ENCODE data around the genes CES5A and MT4.

- RRBS, result no CpG with 5 or more reads among the region's 17 CpGs
Observed at GRCh38 chr16:54342158-54342836, 55.7 kb upstream of the IRX3 start.

- RRBS, result no CpG with 5 or more reads among the region's 19 CpGs
Observed at GRCh38 chr16:54430186-54431066, 143.8 kb upstream of the IRX3 start.

GRCh38 chr16:54457025-54457372 is 170.4 kb upstream of the IRX3 start:
- RRBS, result no CpG with 5 or more reads among the region's 10 CpGs

GRCh38 chr16:55297013-55297580 is 26.9 kb upstream of the IRX6 start:
- RRBS, result no CpG with 5 or more reads among the region's 8 CpGs

GRCh38 chr16:55331047-55331504 is 7.1 kb downstream of the IRX6 start:
- RRBS, result 17% methylated on average over 5 of the region's 29 CpGs

DNA sequence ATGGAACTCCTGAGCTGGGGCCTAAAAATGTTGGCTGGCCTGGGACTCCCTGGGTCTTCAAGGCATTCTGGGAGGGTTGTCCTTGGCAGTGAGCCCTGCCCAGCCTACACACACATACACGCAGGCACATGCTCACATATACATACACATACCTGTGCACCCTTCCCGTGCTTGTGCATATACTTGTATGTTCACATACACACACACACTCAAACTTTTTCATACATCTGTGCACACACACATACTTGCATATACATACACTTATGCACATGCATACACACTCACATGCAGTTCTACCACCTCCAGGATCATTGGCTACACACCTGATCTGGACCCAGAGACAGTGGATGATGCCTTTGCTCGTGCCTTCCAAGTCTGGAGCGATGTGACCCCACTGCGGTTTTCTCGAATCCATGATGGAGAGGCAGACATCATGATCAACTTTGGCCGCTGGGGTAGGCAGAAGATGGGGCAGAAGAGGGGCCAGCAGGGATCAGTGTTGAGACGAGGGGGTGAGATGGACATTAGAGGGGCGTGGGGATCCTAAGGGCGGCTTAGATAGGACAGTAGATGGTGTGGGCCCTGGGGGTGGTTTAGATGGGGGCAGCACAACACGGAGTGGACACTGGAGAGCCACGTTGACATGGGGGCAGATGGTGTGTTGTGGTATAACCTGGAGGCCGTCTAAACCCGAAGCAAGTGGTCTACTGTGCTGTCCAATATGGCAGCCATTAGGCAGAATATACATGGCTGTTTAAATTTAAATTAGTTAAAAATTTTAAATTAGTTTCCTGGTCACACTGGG is 4.9 kb downstream of the MMP2 start:
- RRBS, result no CpG with 5 or more reads among the region's 14 CpGs

- RRBS, result no CpG with 5 or more reads among the region's 7 CpGs
Observed at GRCh38 chr16:55835975-55836744, 3.3 kb upstream of the CES1 start.

DNA sequence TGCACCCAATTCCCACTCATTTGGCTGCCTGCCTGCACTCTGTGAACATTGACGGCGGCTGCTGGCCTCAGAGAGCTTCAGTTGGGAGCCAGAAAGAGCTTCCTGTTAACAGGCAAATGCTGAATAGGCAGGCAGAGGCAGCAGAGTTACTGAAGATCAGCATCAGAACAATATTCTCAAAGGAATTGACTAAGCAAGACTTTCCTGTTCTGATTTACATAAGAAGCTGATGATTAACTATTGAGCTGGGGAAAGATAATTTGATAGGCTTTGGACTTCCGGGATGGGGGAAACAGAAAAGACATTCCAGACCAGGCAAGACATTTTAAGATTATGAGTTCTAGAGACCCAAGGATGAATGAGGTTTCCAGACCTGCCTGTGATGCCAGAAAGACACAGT is at the start of gene CES5A:
CES5A (minus strand) TSS at position 172 of the 400 bp plus-strand sequence.
- RRBS, result no CpG with 5 or more reads among the region's 3 CpGs

DNA sequence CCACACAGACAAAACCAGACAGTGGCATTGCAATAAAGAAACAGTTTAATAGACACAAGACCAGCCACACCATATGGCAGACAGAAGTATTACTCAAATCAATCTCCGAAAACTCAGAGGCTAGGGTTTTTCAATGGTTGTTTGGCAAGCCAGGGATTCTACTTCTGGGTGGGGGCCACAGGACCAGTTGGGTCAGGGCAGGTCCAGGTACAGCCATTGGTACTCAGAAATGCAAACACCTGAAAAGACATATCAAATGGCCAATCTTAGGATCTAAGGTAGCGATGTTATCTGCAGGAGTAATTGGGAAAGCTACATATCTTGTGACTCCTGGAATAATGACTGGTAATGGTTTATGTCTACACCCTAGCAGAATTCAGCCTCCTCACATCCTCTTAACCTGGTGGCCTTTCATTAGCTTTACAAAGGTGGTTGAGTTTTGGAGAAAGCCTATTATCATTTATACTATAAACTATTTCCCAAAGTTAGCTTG is 40.8 kb upstream of the CES5A start:
- RRBS, result no CpG with 5 or more reads among the region's 2 CpGs

GRCh38 chr16:56163076-56163464 is 28.2 kb upstream of the GNAO1 start:
- RRBS, result no CpG with 5 or more reads among the region's 1 CpG

DNA sequence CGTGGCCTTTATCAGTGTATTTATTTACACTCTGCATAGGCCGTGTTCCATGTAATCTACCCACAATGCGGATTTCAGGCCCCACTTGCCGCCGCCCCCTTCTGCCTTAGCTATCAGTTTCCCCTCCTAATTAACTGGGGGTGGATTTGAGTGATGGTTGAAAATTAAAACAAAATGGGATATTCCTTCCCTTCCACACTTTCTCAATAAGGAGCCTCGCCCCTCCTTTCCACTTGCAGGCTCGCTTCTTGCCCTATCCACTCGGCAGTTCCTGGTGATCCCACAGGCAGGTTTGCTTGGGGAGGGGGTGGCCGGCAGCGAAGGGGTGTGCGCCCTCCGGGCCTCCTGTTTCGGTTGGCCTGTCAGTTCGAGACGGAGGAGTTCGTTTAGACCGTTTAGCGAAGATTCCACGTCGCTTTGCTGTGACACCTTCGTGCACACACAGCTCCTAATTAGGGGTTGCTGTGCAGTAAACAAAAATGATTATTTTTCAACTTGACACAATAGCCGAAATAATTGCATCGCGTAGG is 2.2 kb downstream of the GNAO1 start:
- RRBS, result no CpG with 5 or more reads among the region's 24 CpGs

- RRBS, result no CpG with 5 or more reads among the region's 47 CpGs
Observed at GRCh38 chr16:56193957-56194725, 2.9 kb downstream of the GNAO1 start.

DNA sequence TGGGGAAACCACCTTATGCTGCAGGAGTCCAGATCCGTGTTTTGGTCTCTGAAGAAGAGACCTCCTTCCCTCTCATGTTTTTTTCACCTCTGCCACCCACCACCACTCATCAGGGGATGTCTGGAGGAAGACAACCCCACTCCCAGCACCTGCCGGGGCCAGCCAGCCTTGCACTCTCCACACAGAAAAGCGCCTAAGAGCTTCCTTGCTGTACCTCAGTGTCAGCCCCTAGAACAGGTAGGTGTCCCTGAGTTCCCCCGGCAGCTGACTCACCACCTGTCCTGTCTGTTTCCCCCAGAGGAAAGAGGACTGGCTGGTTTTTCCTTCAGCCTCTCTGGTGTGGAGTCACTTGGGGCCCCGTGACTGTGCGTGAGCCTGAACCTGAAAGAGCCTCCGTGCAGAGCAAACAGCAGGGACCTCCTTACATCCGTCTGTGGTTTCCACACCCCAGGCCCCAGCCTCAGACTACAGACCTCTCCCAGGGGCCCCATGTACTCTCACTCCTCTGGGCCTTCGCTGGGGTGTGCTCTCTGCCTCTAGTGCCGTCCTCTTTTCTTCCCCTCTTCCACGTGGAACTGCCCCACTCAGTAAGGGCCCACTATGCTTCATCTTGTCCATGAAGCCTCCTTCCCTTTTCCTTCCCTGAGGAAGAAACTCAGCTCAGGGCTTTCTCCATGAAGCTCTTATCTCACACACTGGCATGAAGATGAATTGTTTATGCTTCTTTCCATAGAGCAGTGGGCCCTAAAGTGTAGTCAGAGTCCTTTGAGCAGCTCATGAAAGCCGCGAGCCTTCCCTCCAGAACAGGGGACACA is 87.9 kb downstream of the GNAO1 start:
- RRBS, result no CpG with 5 or more reads among the region's 13 CpGs

DNA sequence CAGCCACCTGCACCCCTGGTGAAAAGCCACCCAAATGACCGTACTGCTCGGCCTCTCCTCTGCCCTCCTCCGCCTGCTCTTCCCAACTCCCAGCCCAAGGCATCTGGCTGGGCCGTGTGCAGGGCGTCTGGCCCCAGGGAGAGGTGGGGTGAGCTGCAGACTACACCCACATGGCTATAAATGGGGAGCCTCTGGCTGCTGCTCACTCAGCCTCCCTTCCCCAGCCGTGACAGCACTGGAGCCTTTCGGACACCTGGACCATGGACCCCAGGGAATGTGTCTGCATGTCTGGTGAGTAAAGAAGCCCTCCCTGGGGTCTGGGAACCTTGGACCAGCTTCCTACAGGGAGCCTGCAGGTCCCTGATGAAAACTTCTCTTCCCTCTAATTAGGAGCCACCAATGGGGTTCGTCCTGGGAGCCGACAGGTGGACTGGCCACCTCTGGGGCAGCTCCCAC is at the start of gene MT4:
MT4 (plus strand) TSS at position 205 of the 456 bp plus-strand sequence.
- RRBS, result no CpG with 5 or more reads among the region's 9 CpGs

DNA sequence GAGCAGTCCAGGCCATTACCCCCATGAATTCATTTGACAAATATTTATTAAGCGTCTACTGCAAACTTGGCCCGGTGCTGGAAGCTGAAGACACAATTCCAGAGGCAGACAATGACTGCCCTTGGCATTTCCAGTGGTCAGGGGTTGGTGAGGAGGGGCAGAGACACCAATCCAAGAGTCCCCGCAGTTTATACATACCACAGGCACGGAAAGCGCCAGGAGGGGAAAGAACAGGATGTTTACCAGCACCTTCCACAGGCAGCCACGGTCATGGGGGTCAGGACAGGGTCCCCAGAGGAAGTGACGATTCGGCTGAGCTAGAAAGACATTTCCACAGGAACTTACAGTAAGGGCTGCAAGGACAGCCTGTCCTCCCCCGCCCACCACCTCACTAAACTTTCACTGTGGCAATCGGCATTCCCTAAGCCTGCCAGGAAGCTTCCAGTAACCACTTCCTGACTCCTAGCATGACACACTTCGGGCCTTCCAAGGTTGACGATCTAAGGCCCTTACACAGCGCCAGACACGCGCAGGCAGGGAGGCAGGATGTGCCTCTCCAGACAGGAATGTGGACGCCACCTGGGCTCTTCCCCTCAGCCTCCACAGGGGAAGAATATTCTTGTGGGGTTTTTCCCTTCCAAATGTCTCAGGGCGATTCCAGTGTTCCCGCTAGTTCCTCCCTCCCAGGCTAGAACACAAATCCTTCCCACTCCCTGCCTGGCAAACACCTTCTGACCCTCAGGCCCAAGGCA is 1.2 kb upstream of the MT2A start:
- RRBS, result no CpG with 5 or more reads among the region's 18 CpGs

DNA sequence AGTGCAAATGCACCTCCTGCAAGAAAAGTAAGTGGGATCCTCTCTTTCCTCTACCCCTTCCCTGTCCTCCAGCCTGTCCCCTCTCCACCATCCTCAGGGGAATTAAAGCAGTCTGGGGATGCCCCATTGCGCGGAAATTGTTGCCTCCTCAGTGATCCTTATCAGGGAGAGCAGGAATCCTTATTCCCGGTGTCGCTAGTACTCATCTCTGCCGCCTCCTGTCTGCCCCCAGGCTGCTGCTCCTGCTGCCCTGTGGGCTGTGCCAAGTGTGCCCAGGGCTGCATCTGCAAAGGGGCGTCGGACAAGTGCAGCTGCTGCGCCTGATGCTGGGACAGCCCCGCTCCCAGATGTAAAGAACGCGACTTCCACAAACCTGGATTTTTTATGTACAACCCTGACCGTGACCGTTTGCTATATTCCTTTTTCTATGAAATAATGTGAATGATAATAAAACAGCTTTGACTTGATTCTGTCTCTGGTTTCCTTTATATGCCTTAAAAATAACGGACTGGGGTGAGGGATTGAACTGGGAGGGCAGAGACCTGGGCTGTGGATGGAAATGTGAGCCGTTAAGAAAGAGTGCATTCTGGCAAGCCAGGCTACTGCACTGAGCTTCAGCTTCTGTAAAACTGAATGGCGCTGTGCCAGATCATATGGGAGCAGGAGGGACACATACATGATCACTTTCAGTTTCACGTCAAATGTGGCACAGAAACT is 805 bp downstream of the MT2A start:
- RRBS, result no CpG with 5 or more reads among the region's 17 CpGs

DNA sequence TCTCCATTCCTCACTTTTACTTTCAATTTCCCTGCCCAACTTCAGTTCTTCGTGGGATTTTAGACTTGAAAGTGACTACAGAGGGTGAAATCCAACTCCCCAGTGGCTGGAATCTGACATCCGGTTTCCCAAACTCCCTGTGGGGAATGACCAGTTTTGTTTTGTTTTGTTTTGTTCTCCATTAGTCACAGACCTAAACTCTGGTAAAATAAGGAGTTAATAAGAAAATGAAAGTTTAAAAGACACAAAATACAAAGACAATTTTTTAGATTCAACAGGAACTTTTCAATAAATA is 1.3 kb downstream of the MT2A start:
- RRBS, result no CpG with 5 or more reads among the region's 2 CpGs

GRCh38 chr16:56611321-56612114 is 3.1 kb downstream of the MT2A start:
- RRBS, result no CpG with 5 or more reads among the region's 2 CpGs

DNA sequence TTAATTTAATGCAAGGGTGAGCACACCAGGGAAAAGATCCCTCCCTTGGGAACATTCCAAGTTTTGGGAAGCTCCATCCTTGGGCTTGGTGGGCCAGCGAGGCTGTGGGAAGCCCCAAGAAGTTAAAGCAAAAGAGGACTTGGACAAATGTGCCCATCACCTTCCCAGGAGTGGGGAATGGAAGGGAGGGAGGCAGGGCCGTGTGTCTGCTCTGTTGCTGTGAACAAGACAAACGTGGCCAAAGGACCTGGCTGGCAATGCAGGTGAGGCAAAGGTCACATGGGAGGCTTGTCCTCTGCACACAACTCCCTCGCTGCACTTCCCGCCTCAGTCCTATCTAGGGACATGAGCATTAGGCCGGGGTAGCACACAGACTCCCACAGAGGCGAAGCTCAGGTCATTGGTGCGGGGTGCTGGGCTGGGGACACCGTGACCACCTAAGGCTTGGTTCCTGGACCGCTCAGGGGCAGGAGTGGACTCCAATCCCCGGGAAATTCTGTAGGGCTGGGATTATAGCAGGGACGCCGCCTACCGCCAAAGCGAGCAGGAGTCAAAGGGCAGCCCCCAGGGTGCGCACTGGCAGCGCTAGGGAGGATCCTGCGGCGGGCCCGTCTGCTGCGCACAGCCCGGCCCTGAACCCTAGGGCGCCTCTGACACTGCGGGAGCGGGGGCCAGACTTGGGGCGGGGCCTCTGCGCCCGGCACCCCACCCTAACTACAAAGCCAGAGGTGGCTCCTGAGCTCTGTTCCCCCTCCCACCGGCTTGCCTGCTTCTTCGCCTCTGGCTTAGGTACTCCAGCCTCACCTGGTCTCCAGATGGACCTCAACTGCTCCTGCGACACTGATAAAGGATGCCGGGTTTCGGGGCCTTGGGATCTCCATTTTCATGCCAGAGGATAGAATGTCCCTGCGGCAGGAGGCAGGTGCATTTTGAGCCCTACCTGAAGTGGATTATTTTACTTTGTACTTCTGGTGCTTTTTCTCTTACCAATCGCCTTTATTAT is 4.0 kb upstream of the MT1B start:
- RRBS, result 30% methylated on average over 10 of the region's 35 CpGs

GRCh38 chr16:56662637-56662980 is 4.8 kb downstream of the MT1F start:
- RRBS, result no CpG with 5 or more reads among the region's 11 CpGs